Choroid plexus epithelial cell (primary cell): ENCODE results near the genes CATSPERD and SLC25A41.

DNA sequence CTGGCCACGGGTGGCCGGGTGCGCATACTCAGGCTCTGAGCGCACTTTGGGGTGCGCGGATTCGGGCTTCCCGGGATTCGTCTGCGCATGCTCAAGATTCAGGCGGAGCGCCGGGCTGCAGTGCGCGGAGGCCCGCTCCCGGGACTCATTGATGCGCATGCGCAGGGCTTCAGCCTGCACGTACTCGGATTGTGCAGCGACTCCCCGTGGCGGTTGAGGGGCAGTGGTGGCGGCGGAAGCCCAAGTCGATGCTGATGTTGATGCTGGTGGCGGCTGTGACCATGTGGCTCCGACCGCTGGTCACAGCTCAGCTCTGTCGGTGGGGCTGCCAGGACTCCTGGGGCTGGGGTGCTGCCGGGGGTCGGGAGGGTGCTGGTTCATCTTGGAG, at the start of gene CATSPERD:
TSS of gene CATSPERD (plus strand) at position 148 of the 388 bp plus-strand sequence.
- RRBS = 2% methylated on average over 7 of the region's 33 CpGs

DNA sequence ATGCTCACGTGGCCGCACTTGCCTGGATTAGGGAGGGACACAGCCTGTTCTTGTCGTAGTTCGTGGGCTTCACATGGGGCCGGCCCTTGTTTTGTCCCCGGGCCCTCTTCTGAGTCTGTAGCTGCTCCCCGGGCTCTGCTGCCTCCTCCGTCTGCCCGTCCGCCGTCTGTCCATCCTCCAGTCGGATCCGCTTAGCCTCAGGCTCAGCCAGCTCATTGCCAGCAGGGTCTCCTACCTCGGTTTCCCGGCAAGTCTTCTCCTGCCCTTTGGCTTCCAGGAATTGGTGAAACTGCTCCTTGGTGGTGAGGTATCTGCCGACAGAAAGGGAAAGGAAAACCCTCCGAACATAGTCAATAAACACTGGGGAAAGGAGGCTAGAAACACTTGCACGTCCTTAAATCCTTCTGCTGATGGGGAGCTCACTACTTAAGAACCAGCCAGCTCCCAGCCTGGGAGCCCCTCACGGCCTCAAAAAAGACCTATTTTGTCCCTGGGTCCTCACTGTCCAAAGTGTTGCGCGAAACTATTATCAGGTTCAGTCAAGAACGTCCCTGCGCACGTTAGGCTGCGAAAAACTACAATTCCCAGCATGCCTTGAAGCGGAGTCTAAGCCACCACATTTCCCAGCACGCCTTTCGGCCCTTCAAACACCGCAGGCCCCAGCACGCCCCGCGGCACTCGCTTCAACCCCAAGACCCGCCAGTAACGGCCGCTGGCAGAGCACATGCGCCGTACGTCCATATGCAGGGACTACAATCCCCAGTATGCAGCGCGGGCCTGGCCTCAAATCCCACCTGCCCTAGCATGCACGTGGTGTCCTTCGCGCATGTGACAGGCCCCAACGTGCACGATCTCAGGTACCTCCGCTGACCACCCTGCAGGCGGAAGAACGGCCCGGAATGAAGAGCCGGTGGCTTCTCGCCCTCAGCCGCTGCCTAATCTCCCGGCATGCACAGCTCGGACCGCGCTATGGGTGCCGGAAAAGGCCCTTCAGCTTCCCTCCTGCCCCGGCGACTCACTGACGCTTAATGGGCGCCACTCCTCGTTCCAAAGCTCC, 610 bp downstream of the DUS3L start:
- RRBS = 17% methylated on average over 10 of the region's 63 CpGs

GRCh38 chr19:5847233-5847746, 7.8 kb upstream of the FUT6 start:
- RRBS = no CpG with 5 or more reads among the region's 18 CpGs

DNA sequence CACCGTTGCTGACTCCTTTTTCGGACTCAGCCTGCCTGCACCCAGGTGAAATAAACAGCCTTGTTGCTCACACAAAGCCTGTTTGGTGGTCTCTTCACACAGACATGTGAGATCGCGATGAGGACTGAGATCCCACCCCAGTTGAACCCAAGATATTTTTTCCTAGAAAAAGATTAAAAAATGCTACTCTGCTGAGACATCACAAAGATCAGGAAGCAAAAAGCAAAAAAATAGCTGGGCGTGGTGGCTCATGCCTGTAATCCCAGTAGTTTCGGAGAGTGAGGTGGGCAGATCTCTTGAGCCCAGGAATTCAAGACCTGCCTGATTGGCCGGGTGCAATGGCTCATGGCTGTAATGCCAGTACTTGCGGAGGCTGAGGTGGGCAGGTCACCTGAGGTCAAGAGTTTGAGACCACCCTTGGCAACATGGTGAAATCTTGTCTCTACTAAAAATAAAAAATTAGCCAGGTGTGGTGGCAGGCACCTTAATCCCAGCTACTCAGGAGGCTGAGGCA, 10.7 kb upstream of the FUT6 start:
- RRBS = no CpG with 5 or more reads among the region's 8 CpGs

DNA sequence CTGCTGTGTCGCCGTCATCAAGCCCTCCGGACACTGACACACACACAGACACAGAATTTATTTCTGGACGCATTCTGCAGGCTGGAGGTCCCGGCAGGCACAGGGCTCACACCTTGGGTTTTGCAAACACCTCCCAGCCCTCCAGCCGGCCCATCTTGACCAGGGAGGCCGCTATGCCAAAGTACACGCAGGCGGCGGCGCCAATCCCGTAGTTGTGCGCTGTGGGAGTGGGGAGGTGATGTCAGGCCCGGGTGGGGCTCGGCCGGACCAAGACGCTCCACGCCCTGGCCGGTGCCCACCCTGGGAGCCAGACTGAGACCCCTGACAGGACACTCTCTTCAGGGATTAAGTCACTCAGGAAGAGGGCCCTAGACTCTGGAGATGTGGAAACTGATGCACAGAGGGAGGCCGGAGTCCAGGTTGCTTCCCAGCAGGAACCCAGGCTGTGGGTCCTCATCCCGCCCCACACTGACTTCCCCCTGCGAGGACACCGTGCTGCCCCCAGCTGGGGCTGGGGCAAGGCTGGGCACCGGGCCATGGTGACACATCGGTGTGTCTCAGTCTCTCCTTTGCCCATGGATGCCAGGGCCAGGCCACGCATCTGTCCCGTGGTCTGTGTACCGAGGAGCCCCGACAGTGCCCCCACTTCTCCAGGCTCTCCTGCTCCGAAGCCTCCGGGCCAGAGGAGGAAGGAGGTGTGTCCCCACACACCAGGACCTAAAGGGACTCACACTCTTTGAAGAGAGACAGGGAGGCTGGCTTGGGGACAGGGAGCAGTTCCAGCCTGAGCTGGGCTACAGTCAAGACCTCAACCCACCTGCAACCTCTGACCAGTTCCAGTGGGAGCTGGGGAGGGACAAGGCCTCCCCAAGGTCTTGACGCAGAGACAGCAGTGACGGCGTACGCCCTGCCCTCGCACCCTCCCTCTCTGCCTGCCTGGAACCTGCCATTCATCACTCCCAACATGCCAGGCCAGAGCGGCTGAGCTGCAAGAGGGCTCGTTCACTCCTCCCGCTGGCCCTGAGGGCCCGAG, 8.6 kb downstream of the NDUFA11 start:
- RRBS = 72% methylated on average over 3 of the region's 40 CpGs

- RRBS = 84% methylated on average over 8 of the region's 56 CpGs
Measured at GRCh38 chr19:5914351-5915304, 574 bp downstream of the CAPS start.

GRCh38 chr19:5923687-5923999, 9.6 kb downstream of the CAPS start:
- RRBS = no CpG with 5 or more reads among the region's 7 CpGs

- RRBS = no CpG with 5 or more reads among the region's 10 CpGs
Measured at GRCh38 chr19:5926547-5927075, 12.6 kb downstream of the CAPS start.

DNA sequence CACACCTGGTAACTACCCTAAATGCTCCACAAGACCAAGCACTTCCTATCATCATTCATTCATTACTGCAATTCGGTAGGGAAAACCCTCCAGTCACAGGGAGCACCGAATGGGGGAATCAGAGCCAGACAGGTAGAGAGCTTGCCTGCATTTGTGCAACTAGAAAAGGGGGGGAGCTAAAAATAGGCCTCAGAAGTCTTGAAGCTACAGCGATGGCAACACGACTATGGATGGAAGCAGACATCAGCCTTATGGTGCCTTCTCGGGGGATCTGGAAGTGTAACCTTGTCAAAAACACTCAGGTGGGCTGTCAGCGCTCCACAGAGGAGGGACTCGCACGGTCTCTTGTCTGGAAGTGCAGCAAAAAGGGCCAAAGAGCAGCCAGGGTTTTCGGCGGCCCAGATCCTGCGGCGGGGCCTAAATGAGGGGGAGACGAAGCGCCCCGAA, 878 bp downstream of the RANBP3 start:
- RRBS = no CpG with 5 or more reads among the region's 15 CpGs

- RRBS = no CpG with 5 or more reads among the region's 12 CpGs
Measured at GRCh38 chr19:6205121-6205744, 69.8 kb downstream of the ACSBG2 start.

DNA sequence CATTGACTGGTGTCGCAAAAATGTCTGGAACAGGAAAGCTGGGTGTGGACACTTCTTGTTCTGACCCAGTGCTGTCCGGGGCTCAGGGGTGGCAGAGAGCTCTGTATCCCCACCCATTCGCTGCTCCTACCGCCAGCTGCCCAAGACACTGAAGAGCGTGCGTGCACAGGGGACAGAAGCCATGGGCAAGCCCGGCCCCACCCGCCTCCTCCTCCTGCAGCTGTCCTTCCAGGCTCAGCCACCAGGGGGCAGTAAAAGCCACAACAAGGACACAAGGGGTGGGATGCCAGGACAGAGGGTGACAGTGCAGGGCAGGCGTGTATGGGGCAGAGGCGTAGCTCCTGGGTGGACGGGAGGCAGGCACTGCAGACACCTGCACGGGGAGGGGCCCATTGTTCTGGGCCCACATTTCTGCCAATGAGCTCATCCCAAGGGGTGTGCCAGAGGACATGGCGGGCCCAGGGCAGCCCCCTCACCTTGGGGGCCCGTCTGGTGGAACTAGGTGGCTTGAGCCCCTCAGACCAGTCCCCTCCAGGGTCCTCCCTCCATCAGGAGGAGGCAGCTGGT, 61.3 kb downstream of the MLLT1 start:
- RRBS = no CpG with 5 or more reads among the region's 14 CpGs

DNA sequence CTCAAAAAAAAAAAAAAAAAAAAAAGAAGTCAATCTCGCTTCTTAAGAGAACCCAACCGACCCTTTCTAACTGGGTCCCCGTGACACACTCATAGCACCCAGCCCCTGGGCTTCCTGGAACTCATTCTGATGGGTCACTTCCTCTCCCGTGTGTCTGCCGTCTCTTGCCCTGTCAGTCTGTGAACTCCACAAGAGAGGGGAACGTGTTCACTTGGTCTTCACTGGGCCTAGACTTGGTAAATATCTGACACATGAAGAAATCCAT, 35.8 kb downstream of the MLLT1 start:
- RRBS = no CpG with 5 or more reads among the region's 6 CpGs

- RRBS = no CpG with 5 or more reads among the region's 15 CpGs
Measured at GRCh38 chr19:6270570-6270845, 9.3 kb downstream of the MLLT1 start.

GRCh38 chr19:6271589-6272455, 8.0 kb downstream of the MLLT1 start:
- RRBS = 7% methylated on average over 3 of the region's 39 CpGs

DNA sequence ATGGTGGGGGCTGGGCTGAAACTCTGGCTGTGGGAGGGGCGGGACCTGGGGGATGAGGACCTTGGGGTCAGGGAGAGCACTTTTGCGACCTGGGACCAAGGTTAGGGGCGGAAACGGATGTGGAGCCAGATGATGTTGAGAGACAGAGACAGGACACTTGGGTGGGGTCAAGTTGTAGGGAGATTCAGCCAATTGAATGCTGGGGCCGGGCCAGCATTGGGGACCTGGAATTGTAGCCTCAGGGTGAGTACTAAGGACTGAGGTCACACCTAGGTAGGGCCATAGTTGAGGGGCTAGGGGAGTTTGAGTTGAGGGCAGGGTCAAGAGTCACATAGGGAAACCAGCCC, 1.2 kb downstream of the ALKBH7 start:
- RRBS = no CpG with 5 or more reads among the region's 5 CpGs

GRCh38 chr19:6393857-6394242, 886 bp upstream of the GTF2F1 start:
- RRBS = no CpG with 5 or more reads among the region's 17 CpGs

DNA sequence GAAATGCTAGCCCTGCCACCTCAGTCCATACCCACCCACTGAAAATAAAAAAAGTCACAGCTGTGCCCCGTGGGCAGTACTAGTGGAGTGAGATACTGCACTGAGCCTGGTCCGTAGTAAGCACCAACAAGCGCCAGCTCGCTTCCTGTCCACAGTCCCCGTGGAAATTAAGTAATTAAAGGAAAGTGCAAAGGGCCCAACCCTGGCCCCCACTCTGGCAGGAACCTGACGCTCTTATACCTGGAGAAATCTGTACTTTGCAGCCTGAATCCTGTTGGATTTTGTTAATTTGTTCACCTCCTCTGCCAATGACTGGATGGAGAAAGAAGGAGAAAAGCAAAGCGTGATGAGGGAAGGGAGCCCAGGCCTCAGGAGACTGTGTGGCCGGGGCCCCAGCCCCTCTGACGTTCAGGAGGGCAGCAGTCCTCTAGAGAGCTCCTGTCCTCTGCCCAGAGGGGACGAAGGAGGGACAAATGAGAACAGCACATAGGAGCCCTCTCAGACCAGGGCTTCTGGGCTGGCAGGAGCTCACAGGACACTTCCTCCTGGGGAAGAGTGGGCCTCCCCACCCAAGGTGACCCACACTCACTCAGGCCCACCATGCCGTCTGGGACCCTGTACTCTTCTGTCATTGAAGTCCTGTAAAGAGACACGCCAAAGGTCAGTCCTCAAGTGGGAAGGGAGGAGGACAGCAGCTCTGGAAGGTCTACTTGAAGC, 4.6 kb downstream of the KHSRP start:
- RRBS = no CpG with 5 or more reads among the region's 12 CpGs

DNA sequence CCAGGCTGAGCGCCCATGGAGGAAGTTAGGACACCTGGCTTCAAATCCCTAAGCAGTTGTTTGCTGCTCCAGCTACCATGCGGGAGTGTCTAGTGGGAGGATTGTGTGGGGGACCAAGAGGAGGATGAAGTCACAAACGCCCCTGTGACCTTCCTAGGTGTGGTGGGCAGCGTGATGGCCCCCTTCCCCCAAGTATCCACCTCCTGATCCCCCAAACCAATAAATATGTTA, at the start of gene SLC25A41:
TSS of gene SLC25A41 (minus strand) at position 87 of the 231 bp plus-strand sequence.
- RRBS = no CpG with 5 or more reads among the region's 4 CpGs

- RRBS = no CpG with 5 or more reads among the region's 7 CpGs
Measured at GRCh38 chr19:6462122-6462705, 1.9 kb upstream of the CRB3 start.

DNA sequence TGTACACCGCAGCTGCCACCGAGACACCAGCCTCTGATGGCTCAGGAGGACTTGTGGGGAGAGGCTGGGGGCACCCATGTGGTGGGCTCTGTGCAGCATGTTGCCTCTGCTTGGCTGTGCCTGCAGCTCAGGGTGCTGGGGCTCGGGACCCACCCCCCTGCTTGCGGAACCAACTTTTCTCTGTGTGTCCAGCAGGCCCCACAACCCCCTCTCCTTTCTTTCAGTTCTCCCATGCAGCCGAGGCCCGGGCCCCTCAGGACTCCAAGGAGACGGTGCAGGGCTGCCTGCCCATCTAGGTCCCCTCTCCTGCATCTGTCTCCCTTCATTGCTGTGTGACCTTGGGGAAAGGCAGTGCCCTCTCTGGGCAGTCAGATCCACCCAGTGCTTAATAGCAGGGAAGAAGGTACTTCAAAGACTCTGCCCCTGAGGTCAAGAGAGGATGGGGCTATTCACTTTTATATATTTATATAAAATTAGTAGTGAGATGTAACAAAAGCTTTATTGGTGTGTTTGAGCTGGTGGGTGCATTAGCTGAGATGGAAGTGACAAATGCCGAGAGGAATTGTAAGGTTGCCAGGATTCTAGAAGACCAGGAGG, 2.8 kb downstream of the CRB3 start:
- RRBS = no CpG with 5 or more reads among the region's 8 CpGs